Jejunum (tissue), 1 donor: ENCODE results near the genes UQCR10, RNF215 and SEC14L2.

DNA sequence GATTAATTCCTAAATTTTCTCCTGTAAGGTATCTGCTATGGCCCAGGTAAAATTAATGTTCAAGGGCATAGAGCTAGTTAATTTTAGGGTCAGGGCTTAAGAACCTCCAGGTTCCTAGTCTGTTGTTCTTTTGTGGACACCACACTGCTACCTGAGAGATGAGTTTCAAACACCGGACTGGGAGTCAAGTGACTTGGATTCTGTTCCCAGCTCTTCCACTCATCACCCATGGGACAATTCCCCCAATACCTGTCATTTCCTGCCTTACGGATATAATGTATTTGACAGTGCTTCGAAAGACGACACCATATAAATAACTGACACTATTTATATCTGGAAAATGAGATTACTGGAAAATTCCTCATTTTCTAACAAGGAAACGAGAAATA, 8.5 kb downstream of the HSCB start:
- PRO-cap = no peak

- PRO-cap = no peak
These were observed 751 bp downstream of the CCDC117 start for GRCh38 chr22:28773208-28773684.

GRCh38 chr22:28773685-28773949, 1.1 kb downstream of the CCDC117 start:
- PRO-cap = no peak

DNA sequence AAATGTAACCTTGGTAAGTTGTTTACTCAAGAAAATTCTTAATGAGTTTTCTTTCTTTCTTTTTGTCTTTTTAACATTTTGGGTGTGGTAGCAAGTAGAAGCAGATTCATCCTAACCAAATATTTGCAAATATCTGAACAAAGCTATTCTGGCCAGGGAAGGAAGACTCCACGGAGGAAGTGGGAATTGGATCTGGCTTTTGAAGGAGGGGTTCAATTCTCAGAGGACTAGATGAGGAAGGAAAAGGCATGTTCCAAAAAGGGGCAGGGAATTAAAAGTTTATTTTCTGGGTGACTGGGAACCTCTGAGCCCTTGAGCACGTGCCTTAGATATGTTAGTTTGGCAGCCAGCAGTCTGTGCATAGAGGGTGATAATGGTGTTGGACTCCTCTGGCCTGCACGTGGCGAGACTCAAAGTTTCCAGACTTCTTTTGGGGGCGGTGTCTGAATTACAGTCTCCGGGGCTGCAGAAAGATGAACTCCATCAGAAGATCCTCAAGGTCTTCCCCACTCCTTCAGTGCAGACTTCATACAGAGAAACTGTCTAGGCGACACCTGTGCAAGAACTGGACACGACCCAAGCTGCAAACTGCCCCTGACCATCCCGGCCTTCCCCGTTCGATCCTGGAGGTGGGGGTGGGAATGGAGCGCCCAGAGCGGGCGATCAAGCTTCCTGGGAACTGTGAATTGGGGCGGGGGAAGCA, 883 bp upstream of the ZNRF3 start:
- PRO-cap = no peak

DNA sequence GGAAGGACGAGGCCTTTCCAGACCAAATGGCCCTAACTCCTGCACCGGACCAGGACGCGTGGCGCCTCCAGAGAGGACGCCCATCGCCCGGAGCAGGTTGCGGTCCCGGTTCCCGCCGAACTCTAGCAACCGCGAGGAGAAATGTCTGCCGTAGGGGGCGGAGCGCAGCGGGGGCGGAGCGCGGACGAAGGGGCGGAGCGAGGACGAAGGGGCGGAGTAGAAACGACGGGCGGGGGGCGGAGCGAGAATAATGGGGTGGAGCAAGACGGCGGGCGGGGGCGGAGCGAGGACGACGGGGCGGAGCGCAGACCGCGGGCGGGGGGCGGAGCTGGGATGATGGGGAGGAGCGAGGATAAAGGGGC, 350 bp upstream of the ZNRF3 start:
- PRO-cap = bidirectional peak, plus-strand start outside the sequence, minus-strand start at position 124 of the sequence

DNA sequence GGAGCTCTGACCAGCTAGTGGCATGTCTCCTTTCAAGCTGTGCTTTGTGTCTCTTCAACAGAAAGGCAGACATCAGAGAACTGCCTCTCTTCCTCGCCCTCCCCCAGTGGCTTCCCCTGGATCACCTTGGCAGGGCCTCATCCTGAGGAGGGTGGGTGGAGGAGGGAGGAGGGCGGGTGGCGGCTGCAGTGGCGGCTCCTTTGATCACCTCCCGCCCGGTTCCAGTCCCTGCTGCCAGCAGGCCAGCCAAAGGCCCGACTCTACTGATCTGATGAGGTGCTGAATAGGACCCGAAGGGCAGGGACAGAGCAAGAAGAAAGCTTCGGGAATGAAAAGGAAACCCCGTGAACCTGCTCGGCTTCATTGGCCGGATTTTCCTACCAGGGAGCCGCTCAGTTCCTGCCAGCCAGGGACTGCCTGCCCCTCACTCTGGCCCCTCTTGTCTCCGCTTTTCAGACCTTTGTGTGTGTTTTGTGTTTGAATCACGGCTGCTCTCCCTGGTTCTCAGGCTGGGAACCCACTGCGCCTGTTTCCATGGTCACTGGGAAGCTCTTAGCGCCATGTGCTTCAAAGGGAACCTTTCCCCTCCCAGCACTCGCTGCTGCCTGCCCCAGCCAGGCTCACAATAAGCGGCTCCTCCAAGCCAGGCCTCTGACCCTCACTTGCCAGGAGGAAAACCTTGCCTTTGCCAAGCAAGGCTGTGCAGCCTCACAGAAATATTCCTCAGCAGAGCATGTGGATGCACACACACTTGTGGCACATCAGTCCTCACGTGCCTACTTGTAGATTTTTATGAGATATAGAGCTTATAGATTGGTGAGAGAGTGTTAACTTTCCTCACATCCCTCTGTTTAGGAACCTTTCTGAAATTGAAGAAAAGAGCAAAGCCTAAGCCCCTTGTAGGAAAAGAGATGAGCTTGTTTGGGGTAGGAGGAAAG, 56.8 kb downstream of the C22orf31 start:
- PRO-cap = no peak

DNA sequence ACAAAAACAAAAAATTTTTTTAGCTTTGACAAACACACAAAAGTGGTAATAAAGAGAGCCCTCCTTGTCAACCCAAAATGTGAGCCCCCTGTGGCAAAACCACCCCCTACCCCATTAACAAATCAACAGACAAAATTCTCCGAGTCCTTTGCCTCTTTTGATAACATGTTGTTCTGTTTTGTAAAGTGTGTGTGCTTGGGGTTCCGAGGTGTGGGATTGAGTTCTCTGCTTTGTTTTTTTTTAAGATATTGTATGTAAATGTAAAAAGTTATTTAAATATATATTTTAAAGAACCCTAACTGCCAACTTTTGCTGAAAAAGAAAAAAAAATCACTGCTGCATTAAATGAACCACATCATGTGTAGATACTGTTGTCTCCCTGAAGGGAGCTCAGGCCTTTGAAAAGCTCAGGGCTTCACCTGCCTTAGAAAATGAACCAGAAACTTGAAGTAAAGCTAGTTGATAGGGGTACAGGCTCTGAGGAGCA, 7.9 kb downstream of the C22orf31 start:
- PRO-cap = no peak

GRCh38 chr22:29090046-29090555, 17.3 kb downstream of the KREMEN1 start:
- PRO-cap = no peak

DNA sequence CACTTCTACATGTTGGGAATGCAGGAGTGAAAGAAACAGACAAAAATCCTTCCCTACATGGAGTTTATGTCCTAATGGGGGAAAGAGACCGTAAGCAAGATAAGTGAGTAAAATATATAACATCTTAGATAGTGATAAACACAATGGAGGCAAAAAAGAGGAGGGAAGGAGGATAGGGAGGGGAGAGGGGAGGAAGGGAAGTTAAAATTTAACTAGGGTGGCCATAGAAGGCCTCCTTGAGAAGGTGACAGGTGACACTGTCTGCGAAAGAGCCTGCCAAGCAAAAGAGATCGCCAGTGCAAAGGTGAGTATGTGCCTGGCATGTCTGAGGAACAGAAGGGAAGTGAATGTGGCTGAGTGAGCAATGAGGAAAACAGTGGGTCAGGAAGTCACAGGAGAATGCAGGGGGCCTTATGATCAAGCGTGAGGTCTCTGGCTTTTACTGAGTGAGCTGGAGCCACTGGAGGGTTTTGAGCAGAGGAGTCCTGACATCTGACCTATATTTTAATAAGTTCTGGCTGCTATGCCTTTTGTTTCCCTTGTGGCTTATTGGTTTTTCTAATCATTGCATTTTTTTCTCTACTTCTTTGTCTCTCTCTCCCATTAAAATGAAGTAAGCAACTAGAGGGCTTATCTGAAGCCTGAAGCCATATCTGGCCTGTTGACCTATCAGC, 5.8 kb downstream of the AP1B1 start:
- PRO-cap = unidirectional peak, plus-strand start at position 335 of the sequence

- PRO-cap = bidirectional peak, plus-strand start at chr22:29767369, minus-strand start at chr22:29767046
These were observed at the start of gene UQCR10 for GRCh38 chr22:29767208-29767764. TSS of gene UQCR10 (plus strand) at chr22:29767369.

- PRO-cap = no peak
These were observed 2.5 kb downstream of the UQCR10 start for GRCh38 chr22:29769503-29770206.

DNA sequence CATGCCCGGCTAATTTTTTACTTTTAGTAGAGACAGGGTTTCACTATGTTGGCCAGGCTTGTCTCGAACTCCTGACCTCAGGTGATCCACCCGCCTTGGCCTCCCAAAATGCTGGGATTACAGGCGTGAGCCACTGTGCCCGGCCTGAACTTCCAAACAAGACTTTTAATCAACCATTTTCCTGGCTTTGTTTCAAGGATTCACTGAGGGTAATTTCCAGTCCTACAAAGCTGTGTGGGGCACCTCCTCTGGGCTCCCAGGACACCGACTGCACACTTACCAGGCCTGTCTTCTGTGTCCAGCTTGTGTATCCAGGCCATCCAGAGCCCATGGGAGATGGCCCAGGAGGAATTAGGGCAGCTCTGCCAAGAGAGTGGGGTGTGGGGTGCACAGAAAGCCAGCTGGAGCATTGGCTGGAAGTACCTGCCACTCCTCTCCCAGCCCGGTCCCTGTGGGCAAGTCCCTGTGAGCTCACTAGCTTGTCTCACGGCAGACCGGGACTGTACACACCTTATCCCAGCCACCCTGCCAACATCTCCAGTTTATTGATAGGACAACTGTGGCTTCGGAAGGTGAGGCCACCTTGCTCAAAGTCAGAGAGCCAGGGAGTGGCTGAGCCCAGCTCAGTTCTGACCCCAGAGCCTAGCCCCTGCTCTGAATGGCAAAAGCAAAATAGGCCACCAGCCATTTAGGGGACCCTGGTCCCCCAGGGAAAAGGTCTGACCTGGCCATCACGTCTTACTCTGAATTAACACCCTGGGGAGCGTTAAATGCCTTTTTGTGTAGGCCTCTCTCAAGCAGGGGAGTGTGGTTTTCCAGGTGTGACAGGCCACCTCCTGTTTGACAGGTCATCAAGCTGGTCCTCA, 14.9 kb downstream of the UQCR10 start:
- PRO-cap = no peak

GRCh38 chr22:29805867-29806454, 32.1 kb downstream of the ASCC2 start:
- PRO-cap = no peak

- PRO-cap = no peak
These were observed 16.8 kb downstream of the ASCC2 start for GRCh38 chr22:29821081-29821865.

GRCh38 chr22:29855755-29856144, 17.7 kb upstream of the ASCC2 start:
- PRO-cap = no peak

DNA sequence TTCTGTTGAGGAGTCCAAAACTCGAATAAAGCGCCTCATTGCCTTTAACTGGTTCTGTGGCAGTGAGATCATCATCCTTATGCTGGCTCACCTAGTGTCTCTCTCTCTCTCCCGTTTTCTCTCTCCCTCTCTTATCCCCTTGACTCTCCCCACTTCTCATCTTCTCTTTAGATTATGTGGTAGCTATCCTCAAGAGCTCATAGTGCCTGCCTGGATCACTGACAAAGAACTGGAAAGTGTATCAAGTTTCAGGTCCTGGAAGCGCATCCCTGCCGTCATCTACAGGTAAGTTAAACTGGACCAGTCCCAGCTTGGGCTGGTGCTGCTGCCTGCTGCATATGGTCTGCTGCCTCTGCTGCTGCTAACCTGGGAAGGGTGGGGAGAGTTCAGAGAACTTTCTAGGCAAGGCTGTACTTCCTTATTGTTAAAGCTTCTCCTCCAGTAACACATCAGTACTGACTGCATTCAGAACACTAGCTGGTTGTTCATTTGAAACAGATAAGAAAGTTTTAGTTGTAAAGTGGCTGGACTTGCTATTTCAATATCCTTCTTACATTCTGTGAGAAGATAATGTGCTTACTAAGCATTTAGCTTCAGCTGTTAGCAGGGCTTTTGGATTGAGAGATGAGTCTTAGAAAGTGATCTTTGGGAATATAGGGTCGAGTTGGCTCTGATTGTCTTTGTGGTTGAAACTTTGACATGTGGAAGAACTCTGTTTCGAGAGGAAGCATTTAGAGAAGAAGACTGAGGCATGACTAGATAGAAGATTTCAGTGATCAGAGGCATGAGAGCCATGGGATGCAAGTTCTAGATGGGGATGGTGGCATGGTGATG, 77.3 kb upstream of the HORMAD2 start:
- PRO-cap = no peak

DNA sequence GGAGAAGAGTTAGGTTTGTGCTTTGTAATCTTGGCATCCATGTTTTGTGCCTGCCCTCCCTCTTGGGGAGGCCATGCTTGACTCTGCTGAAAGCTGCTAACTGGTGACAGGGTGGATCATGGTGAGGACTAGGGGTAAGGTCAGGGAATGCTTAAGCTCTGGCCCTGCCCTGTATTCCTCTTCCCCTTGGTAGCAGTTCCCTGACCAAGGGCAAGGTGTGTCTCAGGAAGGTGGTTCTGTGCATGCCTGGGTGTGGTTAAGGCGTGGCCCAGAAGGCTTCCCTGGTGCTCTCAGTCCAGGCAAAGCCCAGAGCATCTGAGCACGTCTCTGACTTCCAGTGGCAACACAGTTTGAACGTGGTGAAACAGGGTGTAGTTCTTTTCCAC, 53.2 kb upstream of the HORMAD2 start:
- PRO-cap = no peak

DNA sequence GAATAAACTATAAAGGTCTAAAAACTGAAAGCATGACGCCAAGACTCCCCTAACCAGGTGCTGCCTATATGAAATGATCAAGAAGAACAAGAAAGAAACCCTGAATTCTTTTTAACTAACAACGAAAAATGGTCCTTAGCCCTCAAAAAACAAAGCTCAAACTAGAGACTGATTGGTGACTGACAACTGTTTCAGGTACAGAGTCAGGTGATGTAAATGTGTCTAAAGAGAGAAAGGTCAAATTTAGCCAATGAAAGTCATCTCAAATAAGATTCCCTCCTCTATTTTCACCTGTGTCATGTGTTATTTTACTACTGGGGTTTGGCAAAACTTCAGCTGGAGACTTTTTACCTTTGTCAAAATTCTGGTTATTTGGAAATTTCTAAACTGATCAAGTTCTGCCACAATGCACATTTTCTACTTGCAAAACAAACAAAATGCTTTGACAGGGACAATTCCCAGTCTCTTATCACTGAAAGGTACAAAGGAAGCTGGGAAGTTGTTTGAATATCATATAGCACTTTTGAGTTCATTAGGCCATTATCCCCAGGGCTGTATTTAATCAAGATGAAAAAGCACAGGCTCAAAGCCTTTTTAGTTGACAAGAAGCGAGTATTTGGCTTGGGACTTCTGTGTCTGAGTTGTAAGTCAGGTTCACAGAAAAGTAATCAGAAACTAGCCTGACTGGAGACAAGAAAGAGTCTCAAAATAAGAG, 3.1 kb upstream of the HORMAD2 start:
- PRO-cap = no peak

DNA sequence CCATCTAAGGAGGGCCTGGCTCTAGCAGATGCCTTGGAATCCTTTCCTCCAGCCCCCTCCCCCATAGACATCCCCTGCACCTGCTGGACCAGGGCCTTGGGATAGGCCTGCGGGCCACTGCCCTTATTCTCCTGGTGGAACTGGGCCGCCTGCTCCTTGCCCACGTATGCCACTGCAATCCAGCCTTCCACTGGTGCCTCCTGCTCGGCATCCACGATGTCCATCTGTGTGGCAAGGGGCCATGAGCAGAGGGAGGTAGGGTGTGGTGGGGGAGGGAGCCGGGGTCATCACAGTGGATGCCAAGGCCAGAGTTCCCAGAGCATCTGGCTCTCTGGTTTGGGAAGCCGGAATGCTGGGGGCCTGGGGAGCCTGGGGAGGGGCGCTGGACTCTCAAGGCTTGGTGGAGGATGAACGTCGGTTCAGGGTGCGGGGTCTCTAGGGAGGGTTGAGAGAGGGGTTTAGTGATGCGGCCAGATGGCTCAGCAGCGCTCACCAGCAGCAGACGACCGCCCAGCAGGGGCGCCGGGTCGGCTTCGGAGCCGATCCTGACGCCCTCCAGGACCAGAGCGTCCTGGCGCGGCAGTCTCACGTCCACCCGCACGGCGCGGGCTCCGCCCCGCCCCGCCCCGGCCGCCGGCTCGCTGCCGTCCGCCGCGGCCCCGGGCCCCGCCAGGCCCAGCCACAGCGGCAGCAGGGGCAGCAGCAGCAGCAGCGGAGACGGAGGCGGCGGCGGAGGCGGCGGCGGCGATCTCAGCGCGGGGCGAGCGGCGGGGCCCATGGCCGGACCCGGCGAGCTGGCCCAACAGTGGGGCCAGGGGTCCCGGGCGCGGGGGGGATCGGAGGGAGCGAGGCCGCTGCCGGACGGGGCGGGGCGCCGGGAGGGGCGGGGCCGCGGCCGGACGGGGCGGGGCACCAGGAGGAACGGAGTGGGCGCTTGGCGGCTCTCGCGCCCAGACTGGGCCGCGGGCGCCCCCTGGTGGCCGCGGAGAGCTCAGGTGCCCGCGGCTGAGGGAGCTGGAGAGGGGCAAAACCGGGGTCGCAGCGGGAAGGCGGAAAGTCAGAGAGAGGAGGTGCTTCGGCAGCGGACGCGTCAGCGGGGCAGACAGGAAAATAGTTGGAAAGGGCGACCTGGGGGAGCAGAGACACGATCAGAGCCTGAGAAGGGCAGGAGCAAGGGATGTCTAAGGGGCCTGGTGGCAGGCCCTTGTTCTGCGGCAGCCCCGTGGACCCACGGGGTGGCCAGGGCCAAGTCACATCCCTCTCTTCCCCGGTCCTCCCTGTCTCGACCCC, at the start of gene RNF215:
TSS of gene RNF215 (minus strand) at position 876 of the 1,290 bp plus-strand sequence.
- PRO-cap = bidirectional peak, plus-strand start at position 633 of the sequence, minus-strand start at position 613 of the sequence; unidirectional peak, minus-strand start at position 856 of the sequence

- PRO-cap = bidirectional peak, plus-strand start at chr22:30397024, minus-strand start at chr22:30396943
These were observed at the start of gene SEC14L2 for GRCh38 chr22:30396591-30397262. TSS of gene SEC14L2 (plus strand) at chr22:30397018.